M059J (cell line): ENCODE measurements around a stretch of chr18.

DNA sequence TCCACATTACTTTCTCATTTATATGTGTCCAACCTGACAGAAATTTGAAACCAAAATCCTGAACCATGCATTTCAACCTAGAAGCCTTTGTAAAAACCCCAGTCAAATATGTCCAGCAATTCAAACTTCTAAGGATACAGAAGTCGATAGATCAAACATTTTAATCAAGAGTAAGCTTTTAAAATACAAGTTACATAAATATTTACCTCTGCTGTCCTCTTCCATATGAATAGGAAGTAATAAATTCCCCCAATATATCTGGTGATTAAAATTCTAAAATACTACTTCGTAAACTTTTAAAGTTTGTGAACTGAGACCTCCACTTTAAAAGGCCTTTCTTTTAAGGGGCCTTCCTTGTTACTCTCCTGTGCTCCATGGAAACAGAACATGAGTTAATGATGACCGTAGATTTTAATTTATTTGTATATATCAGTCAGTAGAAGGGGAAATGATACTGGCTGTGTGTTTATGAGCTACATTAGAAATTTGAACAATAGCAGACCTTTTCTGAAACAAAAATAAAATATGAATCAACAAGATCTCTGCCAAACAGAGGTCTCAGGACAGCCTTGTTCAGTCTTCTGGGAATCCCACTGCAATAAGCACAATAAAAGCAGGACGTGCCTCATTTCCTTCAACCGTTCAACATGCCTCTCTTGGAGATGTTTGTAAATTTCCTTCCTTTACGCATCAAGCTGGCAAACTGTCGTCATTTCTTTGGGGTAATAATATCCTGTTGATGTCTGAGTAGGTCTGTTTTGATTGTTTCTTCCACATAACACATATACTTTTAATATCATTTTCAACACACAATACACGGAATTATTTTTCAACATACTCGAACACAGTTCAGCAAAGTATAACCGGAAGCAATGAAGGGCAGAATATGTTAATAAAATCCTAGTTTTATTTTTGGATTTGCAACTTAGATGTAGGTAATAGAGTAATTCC is 77.3 kb downstream of the TCF4 start:
- RAMPAGE, long total RNA: no peak

DNA sequence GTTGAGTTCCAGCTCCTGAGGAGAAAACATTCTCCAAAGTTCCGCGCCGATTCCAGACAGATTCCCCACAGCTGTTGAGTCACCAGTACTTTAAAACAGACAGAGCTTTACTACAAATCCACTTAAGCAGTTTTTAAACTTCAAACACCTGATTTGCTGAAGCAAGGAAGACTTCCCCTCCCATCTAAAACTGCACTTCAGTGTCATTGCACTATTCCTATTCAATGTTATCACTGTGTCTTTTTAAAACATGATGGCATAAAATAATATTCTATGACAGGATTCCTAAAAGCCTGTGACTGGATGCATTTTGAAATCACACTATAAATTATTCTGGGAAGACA is 41.0 kb downstream of the TCF4 start:
- RAMPAGE, long total RNA: no peak

GRCh38 chr18:55720818-55721411 is 132.9 kb upstream of the TCF4 start:
- RAMPAGE, long total RNA: no peak

GRCh38 chr18:55781284-55781915 is 193.4 kb upstream of the TCF4 start:
- RAMPAGE, long total RNA: no peak

GRCh38 chr18:55869943-55870253 is 281.9 kb upstream of the TCF4 start:
- RAMPAGE, long total RNA: no peak

- RAMPAGE, long total RNA: no peak
Observed at GRCh38 chr18:55988581-55989233, 400.7 kb upstream of the TCF4 start.

DNA sequence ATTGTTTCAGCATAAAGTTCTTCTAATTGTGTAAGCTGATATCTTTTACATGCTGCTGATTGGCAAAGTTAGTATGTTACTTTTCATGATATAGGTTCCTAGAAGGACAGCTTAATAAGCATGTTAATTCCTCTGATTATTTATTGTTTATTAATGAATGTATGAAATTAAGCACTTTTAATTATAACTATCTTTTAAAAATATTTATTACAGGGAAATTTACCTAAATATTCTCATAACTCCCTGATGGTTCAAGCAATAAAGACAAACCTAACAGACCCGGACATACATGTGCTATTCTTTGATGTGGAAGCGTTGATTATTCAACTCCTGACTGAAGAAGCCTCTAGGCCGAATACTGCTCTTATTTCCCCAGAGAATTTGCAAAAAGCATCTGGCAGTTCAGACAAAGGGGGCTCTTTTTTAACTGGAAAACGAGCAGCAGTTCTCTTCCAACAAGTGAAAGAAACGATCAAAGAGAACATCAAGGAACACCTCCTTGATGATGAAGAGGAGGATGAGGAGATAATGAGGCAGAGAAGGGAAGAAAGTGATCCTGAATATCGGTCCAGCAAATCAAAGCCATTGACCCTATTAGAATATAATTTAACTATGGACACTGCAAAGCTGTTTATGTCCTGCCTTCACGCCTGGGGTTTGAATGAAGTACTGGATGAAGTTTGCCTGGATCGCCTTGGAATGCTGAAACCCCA is 105.4 kb downstream of the WDR7 start:
- RAMPAGE, long total RNA: no peak

DNA sequence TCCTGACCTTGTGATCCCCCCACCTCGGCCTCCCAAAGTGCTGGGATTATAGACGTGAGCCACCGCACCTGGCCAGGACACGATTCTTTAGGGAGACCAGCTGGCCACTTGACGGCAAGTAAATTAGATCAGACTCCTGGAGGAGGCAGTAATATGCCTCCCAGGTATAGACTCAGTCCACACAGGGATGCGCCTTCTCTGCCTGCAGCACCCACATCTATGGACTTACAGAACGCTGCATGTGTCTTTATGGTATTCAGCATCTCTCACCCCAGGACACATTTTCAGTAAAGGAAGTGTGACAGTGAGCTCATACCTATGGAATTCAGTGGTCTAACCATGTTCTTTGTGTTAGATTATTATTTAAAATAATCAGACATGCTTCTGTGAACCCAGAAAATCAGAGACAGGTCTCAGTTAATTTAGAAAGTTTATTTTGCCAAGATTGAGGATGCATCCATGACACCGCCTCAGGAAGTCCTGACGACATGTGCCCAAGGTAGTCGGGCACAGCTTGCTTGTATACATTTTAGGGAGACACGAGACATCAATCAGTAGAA is 5.9 kb upstream of the NARS1 start:
- RAMPAGE, long total RNA: no peak

DNA sequence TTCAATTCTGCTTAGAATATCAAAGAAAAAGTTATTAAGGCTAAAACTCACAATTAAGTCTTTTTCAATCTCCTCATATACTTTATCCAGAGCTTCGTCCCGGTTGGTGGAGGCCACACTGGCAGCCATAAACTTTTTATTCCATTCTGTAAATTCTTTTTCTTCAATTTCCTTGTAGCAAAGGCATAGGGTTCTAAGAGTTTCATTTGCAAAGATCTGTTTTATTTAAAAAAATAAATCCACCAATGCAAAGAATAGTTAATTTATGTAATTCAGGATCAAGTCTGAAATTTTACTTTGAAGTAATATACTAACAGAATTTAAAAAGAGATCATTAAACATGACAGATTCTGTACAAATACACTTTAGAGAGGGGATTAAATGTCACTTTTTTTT is 47.6 kb upstream of the NARS1 start:
- RAMPAGE, long total RNA: no peak

GRCh38 chr18:57684004-57684448 is 62.4 kb upstream of the NARS1 start:
- RAMPAGE, long total RNA: no peak

GRCh38 chr18:57802479-57802811 is 670 bp downstream of the ATP8B1 start:
- RAMPAGE, long total RNA: no peak

DNA sequence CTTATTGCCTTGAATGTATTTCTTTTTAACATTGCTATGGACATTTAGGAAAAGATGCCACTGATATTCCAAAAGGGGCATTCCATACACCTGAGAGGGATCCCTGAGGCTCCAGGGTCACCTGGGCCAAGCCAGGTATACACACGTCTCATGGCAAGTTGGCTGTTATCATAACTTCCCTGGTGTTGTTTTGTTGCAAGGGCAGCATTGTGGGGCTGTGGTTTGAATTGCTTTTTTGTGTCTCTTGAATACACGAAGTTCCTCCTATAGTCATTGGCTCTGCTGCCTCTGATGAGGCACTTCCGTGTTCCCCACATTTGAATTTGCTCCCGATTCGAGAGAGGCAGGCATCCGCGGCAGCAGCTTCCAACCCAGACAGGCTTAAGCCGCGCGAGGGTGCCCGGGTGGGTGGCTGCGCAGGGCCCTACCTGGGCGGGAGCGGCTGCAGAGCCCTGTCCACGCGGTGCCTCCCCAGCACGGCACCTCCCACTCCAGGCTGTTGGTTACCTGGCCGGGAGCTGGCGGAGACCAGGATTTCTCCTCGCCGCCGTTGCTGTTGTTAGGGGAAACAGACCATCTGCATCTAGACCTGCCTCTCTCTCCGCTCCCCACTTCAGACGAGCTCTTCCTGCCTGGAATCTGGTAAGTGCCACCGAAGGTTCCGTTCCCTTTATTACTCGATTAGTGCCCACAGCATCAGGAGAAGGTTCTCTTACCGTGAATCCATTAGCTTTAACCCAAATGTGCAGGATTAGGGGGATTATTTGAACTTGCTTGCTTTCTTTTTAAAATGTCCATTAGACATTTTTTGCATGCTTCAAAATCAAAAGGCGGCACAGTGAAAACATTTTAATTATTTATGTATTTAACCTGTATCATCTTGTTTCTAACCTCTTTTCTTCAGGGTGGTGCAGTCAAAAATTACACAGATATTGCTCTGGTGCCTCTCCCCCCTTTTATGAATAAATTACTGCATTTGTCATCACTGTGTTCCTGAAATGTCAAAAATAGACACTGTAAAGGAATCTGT is 151.4 kb downstream of the NEDD4L start:
- RAMPAGE, long total RNA: no peak

GRCh38 chr18:58232659-58233147 is 188.7 kb downstream of the NEDD4L start:
- RAMPAGE, long total RNA: no peak

DNA sequence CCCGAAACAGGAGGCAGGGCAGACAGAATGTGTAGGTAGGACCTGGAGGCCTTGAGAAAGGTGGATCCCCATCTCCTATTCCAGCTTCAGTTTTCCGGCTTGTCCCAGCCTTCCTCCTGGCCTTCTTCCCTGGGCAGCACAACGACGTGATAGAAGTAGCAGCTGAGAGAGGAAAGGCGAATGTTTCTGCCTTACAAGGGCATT is 272.6 kb downstream of the NEDD4L start:
- RAMPAGE, long total RNA: no peak

- RAMPAGE, long total RNA: no peak
Observed at GRCh38 chr18:58362703-58363092, 266.2 kb downstream of the ALPK2 start.

DNA sequence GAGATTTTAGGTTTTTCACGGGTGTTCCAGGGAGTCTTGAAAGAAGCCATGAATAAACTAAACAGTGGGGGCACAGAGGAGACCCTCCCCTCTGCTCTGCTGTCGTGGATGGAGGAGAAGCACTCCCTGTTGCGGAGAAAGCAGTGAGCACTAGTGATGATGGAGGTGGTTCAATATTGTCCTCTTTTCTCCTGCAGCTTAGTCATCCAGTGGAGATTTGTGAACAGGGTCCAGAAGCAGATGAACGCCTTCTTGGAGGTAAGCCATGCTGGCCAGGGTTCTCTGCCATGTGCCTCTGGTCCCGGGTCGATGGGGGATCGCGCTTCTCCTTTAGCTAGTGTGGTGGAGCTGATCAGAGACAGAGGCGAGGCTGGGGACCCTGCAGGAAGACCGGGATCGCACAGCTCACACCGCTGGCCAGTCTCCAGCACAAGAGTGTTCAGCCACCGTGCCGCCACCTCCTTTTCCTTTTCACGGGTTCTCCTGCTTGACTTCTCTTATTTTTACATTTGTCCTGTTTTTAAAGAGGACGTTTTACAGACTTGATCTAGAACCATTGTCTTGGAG is 243.5 kb downstream of the ALPK2 start:
- RAMPAGE, long total RNA: no peak

GRCh38 chr18:58409435-58409785 is 219.5 kb downstream of the ALPK2 start:
- RAMPAGE, long total RNA: no peak

- RAMPAGE, long total RNA: no peak
Observed at GRCh38 chr18:58431102-58431626, 197.7 kb downstream of the ALPK2 start.

DNA sequence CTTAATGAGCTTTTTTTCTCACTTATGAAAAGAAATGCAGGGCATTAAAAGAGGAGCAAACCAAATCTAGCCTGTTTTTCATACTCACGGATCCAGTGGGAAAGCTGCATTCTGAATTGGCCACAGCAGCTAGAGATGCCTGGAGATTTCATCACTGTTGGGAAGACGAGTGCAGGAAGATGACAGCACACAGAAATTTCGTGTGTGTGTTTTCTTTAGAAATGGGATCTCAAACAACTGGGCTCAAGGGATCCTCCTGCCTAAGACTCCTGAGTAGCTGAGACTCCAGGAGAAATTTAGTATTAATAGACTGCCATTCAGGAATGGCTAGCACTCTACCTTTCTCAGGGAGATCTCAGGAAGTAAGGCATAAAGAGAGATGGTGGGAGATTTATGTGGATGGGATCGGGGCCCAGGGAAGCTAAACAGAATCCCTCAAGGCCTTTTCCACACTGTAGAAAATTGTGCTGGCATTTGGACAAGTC is 181.3 kb downstream of the ALPK2 start:
- RAMPAGE, long total RNA: no peak

- RAMPAGE, long total RNA: no peak
Observed at GRCh38 chr18:58549554-58550202, 79.2 kb downstream of the ALPK2 start.